Temporal lobe (tissue), 2 donors: ENCODE data around the gene SRSF8.

GRCh38 chr11:94849788-94850344 lies 81.7 kb downstream of the AMOTL1 start:
- RAMPAGE, long total RNA = no peak

GRCh38 chr11:94926530-94927305 lies 46.6 kb downstream of the CWC15 start:
- RAMPAGE, long total RNA = no peak

DNA sequence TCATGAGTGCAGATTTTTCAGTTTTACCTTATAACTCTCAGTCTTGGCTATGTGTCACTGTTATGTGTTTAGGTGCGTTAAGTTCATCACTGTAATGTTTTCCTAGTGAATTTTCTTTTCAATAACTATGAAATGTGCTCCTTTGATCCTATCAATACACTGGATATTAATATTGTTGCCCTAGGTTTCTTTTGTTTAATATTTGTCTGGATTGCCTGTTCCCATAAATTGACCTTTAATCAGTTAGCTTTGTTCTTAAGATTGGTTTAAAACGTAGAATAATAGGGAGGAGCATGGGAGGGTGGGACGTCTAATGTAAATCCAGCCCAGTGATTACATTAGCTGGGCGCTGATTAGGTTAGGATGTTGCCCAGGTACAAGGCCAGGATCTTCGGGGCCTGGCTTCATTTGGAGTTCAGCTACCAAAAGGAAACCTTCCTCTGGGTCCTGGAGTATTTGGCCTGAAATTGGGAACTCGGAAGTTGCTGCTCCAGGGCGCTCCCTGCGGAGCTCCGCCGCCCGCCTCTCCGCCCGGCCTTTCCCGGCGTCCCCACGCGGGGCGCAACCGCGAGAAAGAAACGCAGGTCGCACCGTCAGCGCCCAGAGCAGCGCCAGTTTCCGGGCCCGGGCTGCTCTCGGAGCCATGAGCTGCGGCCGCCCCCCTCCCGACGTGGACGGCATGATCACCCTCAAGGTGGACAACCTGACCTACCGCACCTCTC lies at the start of gene SRSF8:
SRSF8 (plus strand) TSS at position 336 of the 722 bp plus-strand sequence.
- RAMPAGE, long total RNA = no peak

GRCh38 chr11:95076518-95076997 lies 9.8 kb downstream of the SRSF8 start:
- RAMPAGE, long total RNA = no peak

DNA sequence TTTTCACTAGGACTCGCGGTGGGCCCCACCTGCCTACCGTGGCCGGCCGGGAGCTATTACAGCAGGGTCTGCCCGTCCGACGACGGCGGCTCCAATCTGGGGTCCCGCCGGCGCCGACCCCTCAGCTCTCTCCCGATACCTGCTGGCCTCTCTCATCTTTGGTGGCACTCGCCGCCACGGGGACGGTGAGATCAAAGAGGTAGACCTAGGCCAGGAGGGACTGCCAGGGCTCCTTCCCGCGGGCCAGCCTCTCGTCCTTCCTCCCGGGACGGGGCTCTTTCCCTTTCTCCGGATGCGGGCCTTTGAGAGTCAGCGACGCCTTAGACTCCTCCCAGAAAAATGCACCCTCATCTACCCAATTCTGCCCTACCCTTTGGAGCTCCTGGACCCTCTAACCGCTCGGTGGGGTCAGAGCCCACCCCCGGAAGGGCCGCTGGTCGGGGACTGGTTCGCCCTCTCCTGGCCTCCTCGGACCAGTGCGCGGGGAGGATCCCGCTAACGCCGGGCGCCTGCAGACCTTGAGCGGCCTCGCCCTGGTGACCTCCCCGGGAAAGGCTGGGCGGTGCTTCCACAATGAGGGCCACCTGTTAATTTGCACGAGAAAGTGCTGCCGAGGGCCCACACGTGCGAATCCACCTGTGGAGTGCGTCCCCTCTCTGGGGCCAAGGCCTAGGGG lies 61.2 kb downstream of the ENDOD1 start:
- RAMPAGE, long total RNA = no peak

- RAMPAGE, long total RNA = no peak
These were observed 10.7 kb upstream of the SESN3 start for GRCh38 chr11:95241509-95242302.

DNA sequence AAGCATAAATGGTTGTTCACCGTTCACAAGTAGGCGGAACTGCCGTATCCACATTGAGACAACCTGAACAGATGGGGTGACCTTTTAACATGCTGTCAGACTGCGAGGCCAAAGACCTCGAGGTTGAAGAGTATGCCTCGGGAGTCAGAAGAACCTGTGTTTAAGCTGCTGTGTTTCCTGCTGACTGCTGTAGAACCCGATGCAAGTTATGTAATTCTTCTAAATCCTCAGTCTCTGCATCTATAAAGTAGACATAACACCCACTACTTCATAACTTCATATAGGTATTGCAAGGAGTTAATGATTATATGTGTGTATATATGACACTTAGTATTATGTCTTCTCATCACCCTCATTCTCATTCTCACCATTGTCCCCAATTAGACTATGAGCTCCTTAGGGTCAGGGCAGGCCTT lies 199.2 kb downstream of the FAM76B start:
- RAMPAGE, long total RNA = no peak

GRCh38 chr11:95682353-95682692 lies 107.3 kb downstream of the FAM76B start:
- RAMPAGE, long total RNA = no peak

DNA sequence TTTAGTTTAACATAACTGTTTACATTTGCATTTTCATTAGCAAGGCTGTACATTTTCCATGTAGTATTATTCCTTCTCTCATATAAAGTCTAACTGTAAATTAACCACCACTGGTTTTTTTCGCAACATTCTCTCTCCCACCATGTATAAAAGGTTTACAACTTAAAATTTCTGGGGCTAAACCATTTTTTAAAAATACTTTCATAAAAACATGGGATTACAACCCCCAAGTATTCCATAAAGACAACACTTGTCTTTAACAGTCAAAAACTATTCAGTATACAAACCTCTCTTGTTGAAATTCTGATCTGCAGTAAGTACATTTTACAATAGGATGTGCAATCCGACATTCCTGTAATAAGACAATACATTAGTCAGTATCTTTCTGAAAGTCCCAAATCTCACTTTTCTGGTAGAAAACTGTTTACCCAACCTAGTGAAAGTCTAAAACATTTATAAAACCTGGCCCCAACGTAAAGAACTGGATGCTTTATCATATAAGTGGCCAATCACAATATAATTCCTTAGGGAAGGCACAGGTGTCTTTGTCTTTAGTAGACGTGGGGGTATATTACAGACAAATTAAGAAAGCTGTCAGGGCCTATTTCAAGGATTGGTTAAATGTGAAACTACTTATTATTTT lies 1.2 kb downstream of the FAM76B start:
- RAMPAGE, long total RNA = no peak

DNA sequence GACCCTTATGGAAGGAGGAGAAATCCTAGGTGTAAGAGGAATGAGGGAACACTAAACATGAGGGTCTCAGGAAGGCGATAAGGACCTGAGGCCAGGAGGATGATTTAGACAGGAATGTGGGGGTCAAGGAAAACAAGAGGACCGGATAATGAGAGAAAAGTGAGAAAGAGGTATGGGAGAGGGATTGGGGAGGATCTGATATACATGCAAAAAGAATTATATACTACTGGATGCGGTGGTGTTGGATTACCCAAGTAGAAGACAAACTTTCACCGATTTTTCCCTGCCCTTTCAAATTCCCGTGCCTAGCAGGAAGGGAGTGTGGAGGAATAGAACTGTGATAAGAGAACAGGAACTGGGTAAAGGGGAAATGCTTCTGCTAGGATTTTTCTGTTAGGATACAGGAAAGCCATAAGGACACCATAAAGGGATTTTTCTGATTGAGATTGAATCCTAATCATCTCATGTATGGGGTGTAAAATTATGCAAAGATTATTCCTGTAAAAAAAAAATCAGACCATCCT lies 434 bp upstream of the MTMR2 start:
- RAMPAGE, long total RNA = no peak

- RAMPAGE, long total RNA = no peak
These were observed 67.6 kb upstream of the MTMR2 start for GRCh38 chr11:95991472-95991955.

DNA sequence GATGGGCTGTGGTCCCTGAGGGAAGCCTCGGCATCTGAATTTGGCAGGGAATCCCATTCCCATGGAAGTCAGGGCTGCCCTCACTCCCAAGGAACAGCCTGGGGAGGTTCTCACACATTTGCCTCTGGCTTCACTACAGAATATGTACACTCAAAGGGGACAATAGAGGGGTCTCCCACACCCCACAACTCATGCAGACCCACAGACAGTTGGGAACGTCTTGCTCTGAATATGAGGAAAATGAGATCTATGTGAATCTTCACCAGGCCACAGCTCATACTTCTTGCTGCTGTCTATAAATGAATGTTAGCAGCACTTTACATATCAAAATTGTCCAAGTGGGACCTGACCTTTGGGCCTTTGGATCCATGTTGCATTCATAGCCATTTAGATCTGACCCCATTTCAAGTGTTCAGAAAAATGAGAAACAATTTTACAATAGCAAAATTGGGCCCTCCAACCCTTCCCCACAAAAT lies 152.7 kb upstream of the MTMR2 start:
- RAMPAGE, long total RNA = no peak

DNA sequence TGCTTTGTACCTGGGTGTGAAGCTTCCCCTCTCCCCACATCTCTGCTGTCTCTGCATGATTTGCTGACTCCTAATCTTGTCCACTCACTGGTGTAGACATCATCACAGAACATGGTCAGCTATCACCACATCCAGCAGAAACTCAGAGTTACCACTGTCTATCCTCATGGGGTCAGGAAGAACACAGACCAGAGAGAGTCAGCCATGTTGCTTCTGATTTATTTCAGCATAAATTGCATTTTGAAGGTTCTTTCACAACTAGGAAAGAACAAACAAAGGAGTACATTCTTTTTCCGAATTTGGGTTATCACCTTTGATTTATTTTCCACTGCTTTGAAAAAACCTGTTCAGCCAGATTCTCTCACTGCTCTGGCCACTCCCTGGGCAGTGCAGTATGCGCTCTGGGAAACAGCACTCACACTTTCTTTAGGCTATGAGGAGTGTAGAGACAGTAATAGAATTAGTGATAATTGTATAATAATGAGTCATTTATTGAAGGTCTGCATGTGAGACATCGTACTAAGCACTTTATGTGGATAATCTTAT lies 172.0 kb upstream of the MTMR2 start:
- RAMPAGE, long total RNA = no peak

- RAMPAGE, long total RNA = no peak
These were observed 199.5 kb downstream of the MAML2 start for GRCh38 chr11:96143381-96143918.

- RAMPAGE, long total RNA = no peak
These were observed 148.8 kb downstream of the MAML2 start for GRCh38 chr11:96194071-96194814.

- RAMPAGE, long total RNA = no peak
These were observed 143.6 kb downstream of the MAML2 start for GRCh38 chr11:96199412-96199877.

GRCh38 chr11:96220058-96220788 lies 122.8 kb downstream of the MAML2 start:
- RAMPAGE, long total RNA = no peak

GRCh38 chr11:96241527-96241976 lies 101.4 kb downstream of the MAML2 start:
- RAMPAGE, long total RNA = no peak

DNA sequence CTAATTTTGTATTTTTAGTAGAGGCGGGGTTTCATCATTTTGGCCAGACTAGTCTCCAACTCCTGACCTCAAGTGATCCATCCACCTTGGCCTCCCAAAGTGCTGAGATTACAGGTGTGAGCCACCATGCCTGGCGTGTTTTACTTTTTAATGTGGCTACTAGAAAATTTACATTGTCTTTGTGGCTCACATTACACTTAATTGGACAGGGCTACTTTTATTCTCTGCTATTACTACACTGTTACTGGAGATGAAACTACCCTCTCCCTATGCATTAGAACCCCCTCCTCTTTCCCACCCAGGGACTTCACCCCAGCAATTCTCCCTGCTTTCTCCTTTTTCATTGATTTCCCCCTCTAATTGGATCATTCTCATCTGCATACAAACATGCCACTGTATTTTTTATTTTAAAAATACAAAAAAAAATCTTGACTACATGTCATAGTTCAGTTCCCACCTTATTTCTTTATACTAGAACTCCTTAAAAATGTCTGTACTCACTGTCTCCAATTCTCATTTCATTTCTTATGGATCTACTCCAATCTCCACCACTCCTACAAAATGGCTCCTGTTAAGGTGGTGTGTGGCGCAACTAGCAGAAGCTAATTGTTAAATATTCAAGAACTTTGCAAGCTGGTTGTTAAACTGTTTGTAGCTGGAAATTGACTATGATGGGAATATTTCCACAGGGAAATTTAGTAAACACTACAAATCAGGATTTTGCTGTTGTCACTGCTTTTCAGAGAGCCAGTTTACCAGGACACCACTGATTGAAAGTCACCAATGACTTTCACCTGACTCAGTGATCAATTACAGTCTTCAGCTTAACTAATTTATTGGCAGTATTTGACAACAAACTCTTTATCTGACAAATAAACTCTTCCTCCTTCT lies 94.5 kb downstream of the MAML2 start:
- RAMPAGE, long total RNA = no peak

- RAMPAGE, long total RNA = no peak
These were observed 655 bp downstream of the JRKL start for GRCh38 chr11:96390137-96391199.